SK-MEL-5 (cell line): ENCODE data around the genes SMIM34 and RCAN1.

GRCh38 chr21:33268085-33268759, 2.1 kb downstream of the IL10RB start:
RAMPAGE:
- cytosol, long total RNA: no peak
- long total RNA: no peak
- nucleus, long total RNA: no peak

DNA sequence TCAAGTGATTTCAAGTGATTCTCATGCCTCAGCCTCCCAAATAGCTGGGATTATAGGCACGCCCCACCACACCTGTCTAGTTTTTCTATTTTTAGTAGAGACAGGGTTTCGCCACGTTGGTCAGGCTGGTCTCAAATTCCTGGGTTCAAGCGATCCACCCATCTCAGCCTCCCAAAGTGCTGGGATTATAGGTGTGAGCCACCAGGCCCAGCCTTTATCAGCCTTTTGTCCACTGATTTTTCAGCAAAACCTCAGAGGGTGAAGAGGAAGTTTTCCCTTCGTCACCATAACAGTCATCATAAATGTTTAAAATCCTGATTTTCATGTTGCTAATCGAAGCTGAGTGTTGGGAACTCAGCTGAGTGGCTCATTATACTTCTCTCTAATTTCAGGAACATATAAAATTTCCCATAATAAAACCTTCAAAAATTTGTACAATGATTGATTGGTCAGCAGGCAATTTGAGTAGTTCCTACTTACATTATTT, 32.0 kb upstream of the IFNGR2 start:
RAMPAGE:
- cytosol, long total RNA: no peak
- long total RNA: no peak
- nucleus, long total RNA: no peak

DNA sequence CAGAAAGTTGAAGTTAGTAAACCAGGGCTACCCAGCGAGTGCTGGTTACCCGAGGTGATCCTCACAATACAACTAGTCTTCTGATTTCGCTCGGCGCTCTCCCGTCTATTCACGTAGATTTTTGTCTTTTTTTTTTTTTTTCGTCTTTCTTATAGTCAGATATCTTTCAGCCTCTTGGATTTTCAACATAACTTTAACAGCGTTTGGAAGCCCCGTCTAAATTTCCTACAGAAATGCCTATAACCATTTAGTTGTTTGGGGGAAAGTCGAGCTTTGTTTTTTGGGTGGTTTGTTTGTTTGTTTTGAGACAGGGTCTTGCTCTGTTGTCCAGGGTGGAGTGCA, 712 bp upstream of the TMEM50B start:
RAMPAGE:
- cytosol, long total RNA: no peak
- long total RNA: no peak
- nucleus, long total RNA: no peak

DNA sequence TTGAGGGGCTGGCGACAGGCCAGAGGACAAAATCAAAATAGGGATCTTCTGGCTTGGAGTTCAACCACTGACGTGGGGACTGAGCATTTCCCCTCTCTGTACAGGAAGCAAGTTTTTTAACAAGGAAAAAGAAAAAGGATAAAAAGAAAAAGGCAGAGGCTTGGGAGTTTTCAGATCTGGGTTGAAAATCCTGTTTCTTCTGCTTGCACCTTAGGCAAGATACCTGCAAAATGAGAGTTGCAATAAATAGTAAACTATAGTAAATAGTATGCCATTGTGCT, 457 bp upstream of the DNAJC28 start:
RAMPAGE:
- cytosol, long total RNA: no peak
- long total RNA: no peak
- nucleus, long total RNA: no peak

DNA sequence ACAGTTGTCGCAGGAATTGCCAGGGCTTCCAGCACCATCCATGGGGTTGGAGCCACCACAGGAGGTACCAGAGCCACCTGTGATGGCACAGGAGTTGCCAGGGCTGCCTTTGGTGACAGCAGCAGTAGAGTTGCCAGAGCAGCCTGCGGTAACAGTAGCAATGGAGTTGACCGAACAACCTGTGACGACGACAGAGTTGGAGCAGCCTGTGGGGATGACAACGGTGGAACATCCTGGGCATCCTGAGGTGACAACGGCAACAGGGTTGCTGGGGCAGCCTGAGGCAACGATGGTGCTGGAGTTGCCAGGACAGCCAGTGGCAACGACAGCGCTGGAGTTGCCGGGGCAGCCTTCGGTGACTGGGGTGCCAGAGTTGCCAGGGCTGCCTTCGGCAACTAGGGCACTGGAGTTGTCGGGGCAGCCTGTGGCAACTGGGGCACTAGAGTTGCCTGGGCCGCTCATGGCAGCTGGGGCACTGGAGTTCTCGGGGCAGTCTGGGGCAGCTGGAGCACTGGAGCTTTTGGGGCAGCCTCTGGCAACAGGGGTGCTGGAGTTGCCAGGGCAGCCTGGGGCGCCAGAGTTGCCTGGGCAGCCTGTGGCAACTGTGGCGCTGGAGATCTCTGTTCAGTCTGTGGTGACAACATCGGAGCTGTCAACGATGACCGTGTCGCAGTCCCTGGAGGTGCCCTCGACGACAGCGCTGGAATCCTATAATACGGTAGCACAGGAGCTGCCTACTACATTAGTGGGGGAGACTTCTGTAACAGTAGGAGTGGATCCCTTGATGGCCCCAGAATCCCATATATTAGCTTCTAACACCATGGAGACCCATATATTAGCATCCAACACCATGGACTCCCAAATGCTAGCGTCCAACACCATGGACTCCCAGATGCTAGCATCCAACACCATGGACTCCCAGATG, 8.0 kb downstream of the SON start:
RAMPAGE:
- cytosol, long total RNA: no peak
- long total RNA: no peak
- nucleus, long total RNA: no peak

DNA sequence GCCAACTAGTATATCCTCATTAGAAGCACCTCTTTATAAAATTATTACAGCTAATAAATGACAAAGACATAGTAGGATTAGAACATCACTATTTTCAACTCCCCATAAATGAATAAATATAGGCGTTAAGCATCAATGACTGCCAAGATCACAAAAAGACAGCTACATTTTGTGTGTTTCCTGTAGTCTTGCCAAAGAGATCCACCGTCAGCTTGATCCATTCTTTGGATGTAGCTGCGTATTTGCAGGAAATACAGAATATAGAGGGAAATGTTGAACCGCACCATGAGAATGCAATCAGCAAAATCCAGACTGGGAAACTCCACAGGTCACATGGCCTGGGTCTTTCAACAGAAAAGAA, 102.6 kb downstream of the ITSN1 start:
RAMPAGE:
- cytosol, long total RNA: no peak
- long total RNA: no peak
- nucleus, long total RNA: no peak

DNA sequence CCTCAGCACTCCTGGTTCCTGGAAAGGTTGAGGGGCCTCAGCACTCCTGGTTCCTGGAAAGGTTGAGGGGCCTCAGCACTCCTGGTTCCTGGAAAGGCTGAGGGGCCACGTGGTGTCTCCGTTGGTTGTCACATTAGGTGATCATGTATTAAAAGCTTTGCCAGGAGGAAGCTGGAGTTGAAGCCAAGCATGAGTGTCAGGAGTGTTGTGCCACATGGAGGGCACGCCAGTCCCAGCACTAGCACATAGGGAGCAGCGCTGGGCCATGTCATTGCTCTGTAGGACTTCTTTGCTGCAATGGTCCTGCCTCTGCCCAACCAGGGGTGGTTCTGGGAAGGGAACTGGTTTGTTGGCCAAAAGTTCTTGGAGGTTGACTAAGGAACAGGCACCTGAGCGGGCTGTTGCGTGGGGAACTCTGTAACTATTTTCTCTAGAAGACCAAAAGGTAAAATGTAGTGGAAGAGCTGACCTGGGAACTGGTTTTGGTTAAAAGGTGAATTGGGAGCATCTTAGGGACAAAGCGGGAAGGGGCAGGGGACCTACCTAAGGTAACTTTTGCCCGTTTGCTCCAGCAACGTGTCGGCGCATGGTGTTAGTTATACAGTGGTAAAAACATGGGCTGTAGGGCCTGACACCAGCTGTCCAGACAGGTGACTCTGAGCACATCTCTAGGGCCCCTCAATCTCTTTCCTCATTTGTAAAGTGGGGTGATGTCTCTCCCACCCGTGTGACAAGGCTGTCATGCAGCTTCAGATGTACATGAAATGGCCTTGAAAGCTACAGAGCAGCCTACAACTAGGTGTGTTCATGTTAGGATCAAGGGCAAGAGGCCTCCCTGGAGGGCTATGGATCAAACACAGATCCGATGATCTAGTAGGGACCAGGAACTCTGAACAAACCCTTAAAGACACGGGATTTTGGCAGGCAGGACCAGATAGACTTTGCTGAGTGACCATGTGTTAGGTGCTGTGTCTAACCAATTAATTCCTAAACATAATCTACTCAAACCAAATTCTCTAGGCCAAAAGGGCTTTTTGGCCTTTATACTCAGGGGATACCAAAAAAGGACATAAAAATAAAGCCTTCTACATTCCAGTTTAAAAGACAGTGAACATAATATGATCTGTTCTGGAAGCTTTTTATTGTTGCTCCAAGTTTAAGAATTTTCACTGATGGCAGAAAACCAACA, 12.9 kb downstream of the ATP5PO start:
RAMPAGE:
- cytosol, long total RNA: no peak
- long total RNA: no peak
- nucleus, long total RNA: no peak

RAMPAGE:
- cytosol, long total RNA: no peak
- long total RNA: no peak
- nucleus, long total RNA: no peak
These were observed 25.3 kb upstream of the ATP5PO start for GRCh38 chr21:33940649-33941476.

GRCh38 chr21:33949391-33950831, 34.3 kb upstream of the ATP5PO start:
RAMPAGE:
- cytosol, long total RNA: no peak
- long total RNA: no peak
- nucleus, long total RNA: no peak

DNA sequence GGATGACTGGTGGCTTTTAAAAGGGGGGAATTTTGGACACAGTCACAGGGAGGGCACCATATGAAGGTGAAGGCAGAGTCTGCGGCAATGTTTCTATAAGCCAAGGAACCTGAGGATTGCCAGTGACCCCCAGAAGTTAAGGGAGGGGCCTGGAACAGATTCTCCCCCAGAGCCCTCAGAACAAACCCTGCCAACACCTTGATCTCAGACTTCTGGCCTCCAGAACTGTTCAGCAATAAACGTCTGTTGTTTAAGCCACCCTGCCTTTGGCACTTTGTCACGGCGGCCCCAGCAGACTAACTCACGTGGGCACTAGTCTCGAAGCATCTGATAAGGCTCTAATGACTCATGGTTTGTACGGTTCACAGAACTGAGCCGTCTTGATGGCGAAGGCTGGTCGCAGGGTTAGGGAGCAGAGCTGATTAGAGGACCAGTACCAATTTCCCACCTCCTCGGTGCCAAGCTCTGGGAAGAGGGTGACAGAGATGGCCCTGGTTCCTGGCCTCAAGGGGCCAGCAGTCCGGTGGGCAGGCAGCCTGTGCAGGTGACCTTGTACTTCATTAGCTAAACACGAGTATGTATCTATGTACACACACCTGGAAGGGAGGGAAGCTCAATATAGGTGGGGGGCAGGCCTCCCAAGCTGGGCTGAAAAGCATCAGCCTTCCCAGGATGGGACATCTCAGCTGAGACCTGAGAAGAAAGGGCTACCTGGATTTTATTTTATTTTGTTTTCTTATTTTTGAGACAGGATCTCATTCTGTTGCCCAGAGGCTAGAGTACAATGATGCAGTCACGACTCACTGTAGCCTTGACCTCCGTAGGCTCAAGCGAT, 112.8 kb downstream of the MRPS6 start:
RAMPAGE:
- cytosol, long total RNA: no peak
- long total RNA: no peak
- nucleus, long total RNA: no peak

DNA sequence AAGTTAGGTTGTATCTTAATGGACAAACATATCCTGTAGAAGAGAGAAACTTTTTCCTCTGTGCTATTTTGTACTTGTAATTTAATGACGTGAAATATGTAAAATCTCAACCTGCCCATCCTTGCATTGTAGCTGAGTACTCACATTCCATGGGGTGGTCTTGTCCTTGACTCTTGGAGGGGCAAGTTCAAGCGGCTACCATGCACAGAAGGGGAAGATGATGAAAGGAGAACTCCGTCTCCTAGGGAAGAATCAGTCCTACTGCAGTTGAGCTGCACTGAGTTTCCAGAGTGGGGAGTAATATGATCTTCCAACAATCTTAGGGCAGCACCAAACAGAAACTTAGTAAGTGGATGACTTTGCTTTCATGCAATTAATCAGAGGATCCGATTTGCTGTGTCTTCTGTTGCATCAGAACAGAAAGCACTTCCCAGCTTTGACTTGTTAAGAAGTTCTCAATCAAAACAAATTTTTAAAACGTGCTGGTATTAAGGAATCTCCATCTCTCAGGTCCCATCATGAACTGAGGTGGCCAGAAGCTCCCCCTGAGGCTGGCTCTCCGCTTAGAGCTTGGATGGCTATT, at the start of gene SMIM34:
SMIM34 (minus strand) TSS at position 263 of the 583 bp plus-strand sequence.
RAMPAGE:
- cytosol, long total RNA: no peak
- long total RNA: no peak
- nucleus, long total RNA: no peak

RAMPAGE:
- cytosol, long total RNA: no peak
- long total RNA: no peak
- nucleus, long total RNA: no peak
These were observed 838 bp downstream of the KCNE1 start for GRCh38 chr21:34511218-34511525.

RAMPAGE:
- cytosol, long total RNA: no peak
- long total RNA: no peak
- nucleus, long total RNA: no peak
These were observed 9.5 kb upstream of the KCNE1 start for GRCh38 chr21:34521463-34522005.

DNA sequence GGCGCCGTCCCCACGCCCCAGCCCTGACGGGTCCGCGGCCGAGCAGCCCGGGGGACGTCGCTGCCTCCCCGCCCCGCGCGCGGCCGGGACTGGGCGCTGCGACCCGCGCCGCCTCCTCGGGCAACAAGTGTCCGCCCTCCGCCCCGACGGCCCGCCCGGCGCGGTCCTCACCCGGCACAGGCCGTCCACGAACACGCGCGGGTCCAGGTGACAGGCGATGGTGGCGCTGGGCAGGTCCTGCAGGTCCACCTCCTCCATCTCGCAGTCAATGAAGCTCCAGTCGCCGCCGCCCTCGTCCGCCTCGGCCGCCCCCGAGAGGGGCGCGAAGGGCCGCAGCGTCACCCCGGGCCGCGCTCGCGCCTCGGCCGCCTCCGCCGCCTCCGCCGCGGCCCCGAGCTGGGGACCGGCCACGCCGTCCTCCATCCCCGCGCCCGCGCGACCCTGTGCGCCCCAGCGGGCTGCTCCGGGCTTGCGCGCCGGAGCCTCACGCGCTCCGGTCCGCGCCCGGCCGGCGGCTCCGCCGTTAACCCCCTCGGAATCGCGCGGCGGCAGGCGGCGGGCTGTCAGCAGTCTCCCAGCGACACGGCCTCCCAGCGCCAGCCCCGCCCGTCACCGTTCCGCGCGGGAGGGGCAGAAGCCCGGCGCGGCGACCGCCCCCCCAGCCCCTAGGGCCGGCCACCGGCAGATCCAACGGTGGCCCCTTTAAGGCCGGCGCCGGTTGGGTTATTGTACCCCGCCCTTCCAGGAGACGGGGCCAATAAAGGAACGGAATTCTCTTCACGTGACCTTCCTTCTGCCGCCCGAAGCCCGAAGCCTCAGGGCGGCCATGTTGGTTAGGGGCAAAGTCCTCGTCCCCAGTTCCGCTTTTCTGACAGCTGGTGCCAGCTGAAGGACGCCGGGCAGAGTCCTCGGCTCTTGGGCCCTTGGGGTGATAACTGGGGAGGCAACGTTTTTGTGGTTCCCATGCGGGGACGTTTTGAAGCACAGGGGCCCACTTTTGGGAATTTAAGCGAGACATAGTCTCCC, at the start of gene RCAN1:
RCAN1 (minus strand) TSS at position 525 of the 1,026 bp plus-strand sequence.
RAMPAGE:
- cytosol, long total RNA: no peak
- long total RNA: no peak
- nucleus, long total RNA: no peak

GRCh38 chr21:34728466-34729139, 59.8 kb downstream of the CLIC6 start:
RAMPAGE:
- cytosol, long total RNA: no peak
- long total RNA: no peak
- nucleus, long total RNA: no peak

DNA sequence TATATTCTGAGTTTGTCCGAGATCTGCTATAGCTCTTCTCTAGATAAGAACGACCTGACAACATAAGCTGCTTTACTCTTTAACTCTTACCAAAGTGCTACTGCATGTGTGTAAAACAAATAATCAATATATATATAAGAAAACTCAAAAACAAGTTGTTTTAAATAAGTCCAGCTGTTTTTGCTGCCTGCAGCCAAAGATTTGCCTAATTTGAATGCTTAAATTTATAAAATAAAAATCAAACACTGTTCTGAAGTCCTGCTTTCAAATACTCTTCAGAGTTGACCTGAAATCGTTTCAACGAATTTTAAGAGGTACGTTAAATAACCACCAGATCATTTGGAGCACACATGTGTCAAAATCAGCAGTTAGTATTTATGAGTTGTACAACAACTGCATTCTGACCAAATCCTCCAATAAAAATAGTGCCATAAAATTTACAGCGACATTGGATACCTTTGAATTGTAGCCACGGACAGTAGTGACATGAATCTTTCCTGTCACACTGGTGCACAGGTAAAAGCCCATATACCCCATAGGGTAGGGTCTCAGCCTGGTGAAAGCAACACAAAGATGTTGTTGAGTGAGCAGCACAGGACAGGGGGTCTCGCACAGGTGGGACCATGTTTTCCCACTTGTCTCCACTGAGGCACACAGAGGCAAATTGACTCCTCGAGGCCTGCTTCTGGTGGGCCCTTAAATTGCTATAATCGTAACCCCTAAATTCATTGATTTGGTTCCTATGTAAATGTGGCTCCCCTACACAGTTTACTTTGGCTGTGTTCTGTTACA, 121.5 kb downstream of the CLIC6 start:
RAMPAGE:
- cytosol, long total RNA: no peak
- long total RNA: no peak
- nucleus, long total RNA: no peak

RAMPAGE:
- cytosol, long total RNA: no peak
- long total RNA: no peak
- nucleus, long total RNA: no peak
These were observed 138.6 kb downstream of the CLIC6 start for GRCh38 chr21:34807330-34807913.

RAMPAGE:
- cytosol, long total RNA: no peak
- long total RNA: no peak
- nucleus, long total RNA: no peak
These were observed 139.3 kb downstream of the CLIC6 start for GRCh38 chr21:34807914-34808697.

DNA sequence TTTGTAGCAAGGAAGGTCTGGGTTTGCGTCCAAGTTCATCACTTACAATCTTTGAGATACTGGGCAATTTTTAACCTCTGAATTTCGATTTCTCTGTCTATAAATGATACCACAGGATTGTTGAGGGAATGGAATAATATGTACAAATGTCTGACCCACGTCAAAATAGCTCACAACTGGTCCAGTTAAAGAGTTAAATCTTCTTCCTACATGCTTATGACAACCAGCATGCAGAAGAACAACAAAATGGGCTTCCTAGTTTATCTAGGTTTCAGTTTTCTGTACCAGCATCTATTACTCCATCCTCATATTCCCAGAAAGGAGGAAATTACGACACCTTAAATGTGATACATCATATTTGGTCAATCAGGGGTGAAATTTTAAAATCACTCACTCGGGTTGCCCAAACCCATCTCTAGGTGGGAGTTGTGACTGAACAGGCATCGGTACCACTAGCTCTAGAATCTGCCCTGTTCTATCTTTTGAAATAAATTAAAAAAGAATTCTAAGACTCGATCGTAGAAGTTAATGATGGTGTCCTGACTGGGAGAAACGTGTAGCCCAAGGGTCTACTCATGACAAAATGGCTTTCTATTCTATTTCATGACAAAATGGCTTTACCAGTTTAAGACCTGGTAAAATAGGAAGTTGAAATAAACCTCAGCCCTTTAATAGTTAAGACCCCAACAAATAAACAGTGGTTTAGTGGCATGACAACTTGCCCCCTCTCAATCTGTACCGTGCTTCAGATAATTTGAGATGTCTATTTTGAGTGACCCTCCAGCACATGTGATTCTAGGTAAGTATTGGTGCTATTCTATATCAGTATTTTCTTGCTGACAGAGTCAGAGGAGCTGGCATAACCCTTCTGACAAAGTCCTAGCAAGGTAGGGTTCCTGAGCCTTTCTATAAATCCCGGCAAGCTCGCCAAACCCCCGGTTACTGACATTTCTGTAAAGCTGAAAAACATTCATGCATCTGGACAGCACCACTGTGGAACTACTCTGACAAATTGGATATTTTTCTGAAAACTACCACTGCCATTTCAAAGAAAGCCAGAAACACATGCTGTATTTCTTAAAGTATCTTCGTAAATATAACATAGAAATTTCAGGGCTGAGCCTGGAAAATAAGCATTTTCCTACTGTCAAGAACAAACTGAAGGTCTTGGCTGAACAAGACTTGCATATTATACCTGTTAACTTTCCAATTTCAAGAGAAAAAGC, 162.2 kb downstream of the CLIC6 start:
RAMPAGE:
- cytosol, long total RNA: no peak
- long total RNA: no peak
- nucleus, long total RNA: no peak

DNA sequence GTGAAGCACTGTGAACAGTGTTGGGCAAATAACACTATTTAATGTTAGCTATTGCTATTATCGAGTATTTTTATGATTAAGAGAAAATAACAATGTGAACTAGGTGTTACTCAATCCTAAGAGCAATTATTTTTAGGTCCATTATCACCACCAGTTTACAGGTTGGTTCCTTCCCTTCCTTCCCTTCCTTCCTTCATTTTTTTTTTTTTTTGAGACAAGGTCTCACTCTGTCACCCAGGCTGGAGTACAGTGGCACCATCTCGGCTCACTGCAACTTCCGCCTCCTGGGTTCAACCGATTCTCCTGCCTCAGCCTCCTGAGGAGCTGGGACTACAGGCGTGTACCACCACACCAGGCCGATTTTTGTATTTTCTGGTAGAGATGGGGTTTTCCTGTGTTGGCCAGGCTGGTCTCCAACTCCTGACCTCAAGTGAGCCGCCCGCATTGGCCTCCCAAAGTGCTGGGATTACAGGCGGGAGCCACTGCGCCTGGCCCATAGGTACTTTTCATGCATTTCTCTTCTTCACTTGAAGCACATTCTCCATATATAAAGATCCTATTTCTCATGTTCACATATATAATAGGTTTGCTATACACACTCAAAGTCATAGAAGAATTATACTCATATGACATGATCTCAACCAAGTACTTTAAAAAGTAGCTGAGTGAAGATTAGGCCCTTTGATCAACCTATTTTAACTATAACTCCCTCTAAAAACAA, 185.0 kb downstream of the CLIC6 start:
RAMPAGE:
- cytosol, long total RNA: no peak
- long total RNA: no peak
- nucleus, long total RNA: no peak